SP-49 (cell line): Measurements from ENCODE around the genes AFM, CXCL3 and PPEF2.

- PRO-cap: no peak
These were observed 81.2 kb downstream of the ANKRD17 start for GRCh38 chr4:73176971-73178234.

DNA sequence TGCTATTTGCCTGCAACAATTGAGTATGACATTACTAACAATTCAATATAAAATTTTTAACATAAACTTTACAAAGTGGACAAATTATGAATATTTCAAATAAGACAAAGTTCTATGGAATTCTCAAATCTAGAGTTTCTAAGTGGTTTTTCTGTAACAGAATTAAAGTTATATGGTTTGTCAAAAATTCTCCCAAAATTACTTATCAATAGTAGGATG lies 72.1 kb downstream of the ANKRD17 start:
- PRO-cap: no peak

DNA sequence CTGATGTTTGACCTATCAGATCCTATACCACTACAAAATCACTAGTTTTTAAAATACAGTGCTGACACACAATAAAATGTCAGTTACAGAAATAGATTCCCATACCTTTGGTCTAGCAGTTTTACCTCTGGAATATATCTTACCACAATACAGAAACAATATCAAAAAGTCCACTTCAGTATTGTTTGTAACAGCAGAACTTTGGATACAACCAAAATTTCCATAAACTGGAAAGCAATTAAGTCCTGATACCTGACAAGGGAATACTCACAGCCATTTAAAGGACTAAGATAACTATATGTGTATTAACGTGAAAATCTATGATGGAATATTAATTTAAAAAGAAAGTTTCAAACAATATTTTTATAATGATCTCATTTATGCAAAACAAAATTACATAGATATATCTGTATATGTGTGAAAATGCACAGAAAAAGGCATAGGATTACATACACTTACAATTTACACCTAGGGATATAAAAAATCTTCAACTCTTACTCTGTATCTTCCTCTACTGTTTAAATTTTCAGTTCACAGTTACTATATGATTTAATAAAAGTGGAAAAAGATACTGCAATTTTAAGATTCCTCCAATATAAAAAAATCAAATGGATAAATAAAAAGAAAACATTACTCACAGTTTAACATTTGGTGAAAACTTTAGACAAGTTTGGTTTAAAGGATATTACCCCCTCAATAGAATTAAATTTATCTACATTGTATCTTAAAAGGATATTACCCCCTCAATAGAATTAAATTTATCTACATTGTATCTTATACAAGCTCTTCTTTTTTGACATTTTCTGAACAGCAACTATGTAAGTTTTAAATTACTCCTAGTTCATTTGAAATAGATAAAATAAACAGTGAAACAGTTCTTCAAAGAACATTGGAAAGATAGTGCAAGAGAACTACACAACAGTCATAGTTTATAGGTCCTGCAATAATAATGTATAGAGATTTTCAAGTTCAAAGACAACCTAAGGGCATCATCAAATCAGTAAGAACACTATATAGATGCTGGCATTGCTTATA lies 19.1 kb downstream of the ANKRD17 start:
- PRO-cap: no peak

- PRO-cap: no peak
These were observed 16.2 kb upstream of the ANKRD17 start for GRCh38 chr4:73274776-73275215.

GRCh38 chr4:73481644-73482093 lies at the start of gene AFM:
TSS of gene AFM (plus strand) at chr4:73481745.
- PRO-cap: no peak

GRCh38 chr4:73617279-73617666 lies 3.0 kb downstream of the RASSF6 start:
- PRO-cap: no peak

- PRO-cap: no peak
These were observed 49.9 kb upstream of the RASSF6 start for GRCh38 chr4:73670188-73670480.

DNA sequence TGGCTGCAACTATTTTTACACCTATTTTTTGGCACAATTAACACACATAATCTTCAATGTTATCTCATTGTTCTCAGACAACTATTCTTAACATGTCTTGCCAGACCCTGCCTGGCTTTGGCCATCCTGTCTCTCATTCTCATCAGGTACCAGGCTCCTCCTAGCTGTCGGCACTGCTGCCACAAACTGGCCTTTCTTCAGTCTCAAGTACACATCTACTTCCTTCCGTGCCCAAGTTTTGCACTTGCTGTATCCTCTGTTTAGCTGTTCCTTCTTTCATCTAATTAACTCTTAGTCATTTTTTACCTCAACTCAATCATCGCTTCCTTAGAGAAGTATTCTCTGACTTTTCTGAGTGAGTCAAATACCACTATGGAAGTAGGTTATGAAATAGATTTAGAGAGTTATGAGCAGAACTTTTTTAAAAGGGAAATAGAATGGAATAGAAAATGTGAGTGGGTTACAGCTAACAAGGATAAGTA lies 19.7 kb downstream of the CXCL3 start:
- PRO-cap: no peak

DNA sequence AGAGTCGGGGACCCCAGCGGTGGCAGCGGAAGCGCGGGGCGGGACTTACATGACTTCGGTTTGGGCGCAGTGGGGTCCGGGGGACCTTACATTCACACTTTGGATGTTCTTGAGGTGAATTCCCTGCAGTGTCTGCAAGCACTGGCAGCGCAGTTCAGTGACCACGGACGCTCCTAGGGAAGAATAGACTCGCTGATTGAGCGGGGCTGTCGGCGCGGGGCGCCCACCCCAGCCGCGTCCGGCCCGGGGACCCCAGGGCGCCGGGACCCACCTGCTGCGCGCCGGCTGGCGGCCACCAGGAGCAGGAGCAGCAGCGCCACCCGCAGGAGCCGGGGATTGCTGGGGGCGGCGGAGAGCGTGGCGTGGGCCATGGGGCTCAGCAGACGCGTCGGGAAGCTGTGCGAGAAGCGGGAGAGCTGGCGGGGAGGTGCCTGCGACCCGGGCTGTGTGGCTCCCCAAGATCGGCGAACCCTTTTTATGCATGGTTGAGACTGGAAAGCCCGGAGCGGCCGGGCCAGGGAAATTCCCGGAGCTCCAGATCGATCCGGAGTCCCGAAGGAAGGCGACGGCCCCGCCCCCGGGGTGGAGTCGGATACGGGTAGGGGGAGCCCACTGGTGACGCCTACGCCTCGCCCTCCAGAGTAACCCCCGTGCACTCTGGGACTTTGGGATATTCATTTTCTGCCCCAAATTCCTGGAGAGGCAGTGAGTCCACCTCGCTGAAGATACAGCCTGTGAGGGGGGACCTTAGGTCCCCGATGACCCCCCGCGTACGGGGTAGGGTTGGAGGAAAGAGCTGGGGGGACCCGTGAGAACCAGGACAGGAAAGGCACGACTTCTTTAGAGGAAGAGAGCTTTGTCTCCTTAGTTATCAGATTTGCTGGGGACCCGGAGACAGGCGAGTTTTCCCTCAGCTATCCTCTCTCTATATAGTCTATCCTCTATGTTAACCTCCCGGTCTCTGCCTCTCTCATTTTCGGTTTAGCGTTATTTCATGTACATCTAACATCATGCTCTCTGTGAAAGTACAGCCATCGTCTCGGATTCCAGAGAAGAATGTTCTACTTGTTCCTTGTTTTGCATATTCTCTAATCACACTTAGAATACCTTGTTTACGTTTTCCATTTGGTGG lies at the start of gene CXCL3:
TSS of gene CXCL3 (minus strand) at position 449 of the 1,132 bp plus-strand sequence.
- PRO-cap: no peak

DNA sequence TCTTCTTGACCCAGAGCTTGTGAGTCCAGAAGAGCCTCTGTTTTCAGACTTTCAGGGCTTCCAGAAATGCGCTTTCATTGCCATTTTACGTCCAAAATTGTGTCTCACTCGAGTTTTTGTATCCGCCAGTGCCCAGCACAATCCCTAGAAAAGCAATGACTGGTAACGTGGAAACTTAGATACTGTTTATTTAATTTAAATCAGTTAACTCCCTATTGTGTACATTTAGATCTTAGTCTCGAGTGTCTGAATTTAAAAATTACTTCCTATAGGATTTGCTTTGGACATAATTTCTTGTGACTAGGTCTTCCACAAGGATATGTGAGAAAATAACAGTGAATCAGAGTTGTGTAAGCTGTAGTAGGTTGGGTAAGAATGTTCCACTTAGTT lies 1.0 kb downstream of the MTHFD2L start:
- PRO-cap: no peak

- PRO-cap: no peak
These were observed 8.9 kb downstream of the MTHFD2L start for GRCh38 chr4:74166444-74167590.

GRCh38 chr4:74384698-74384979 lies 19.7 kb downstream of the EREG start:
- PRO-cap: no peak

- PRO-cap: no peak
These were observed 11.4 kb upstream of the AREG start for GRCh38 chr4:74433475-74433973.

DNA sequence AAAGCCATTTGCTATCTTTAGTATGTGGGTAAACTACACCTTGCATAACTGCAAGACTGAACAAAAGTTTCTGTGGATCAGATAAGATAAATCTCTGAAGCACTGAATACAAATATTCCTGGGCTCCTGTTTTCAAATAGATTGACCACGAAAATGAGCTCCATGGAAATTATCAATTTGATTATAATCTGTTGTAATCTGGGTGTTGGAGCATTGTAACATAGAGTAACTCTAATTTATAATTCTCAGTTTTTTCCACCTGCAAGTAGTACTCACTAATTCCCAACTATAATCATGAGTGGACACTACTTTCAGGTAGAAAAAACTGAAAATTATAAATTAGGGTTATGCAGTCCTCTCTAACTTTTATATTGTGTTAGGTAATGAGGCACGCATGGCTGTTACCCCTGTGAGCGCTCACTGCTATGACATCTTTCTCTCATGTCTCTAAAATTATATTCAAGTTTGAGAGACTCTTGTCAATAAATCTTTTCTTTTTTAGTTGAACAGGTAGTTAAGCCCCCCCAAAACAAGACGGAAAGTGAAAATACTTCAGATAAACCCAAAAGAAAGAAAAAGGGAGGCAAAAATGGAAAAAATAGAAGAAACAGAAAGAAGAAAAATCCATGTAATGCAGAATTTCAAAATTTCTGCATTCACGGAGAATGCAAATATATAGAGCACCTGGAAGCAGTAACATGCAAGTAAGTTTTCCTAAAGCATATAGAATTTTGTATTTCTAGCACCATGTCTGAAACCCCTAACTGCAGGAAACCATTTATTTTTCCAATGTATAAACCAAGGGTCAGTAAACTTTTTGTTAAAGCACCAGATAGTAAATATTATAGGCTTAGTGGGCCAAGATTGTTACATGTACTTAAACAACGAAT lies 3.9 kb downstream of the AREG start:
- PRO-cap: no peak

DNA sequence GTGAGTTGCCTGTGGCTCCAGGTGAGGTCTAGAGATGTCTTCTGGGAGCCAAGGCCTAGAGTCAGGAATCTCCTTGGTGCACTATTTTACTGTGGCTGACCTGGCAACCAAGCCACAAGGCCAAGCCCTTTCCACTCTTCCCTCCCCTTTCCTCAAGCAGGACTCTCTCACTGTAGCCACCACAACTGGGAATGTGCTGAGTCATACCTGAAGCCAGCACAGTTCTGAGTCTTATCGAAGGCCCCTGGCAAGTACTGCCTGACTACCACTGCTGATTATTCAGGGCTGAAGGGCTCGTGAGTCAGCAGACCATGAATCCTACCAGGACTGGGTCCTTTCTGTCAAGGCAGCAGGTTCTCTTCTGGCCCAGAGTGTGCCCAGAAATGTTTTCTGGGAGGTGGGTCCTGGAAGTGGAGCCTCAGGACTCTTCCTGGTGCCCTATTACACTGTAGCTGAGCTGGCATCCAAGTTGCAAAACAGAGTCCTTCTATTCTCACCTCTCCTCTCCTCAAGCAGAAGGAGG lies 111.6 kb downstream of the BTC start:
- PRO-cap: no peak

GRCh38 chr4:75328009-75328704 lies 186.0 kb downstream of the RCHY1 start:
- PRO-cap: no peak

DNA sequence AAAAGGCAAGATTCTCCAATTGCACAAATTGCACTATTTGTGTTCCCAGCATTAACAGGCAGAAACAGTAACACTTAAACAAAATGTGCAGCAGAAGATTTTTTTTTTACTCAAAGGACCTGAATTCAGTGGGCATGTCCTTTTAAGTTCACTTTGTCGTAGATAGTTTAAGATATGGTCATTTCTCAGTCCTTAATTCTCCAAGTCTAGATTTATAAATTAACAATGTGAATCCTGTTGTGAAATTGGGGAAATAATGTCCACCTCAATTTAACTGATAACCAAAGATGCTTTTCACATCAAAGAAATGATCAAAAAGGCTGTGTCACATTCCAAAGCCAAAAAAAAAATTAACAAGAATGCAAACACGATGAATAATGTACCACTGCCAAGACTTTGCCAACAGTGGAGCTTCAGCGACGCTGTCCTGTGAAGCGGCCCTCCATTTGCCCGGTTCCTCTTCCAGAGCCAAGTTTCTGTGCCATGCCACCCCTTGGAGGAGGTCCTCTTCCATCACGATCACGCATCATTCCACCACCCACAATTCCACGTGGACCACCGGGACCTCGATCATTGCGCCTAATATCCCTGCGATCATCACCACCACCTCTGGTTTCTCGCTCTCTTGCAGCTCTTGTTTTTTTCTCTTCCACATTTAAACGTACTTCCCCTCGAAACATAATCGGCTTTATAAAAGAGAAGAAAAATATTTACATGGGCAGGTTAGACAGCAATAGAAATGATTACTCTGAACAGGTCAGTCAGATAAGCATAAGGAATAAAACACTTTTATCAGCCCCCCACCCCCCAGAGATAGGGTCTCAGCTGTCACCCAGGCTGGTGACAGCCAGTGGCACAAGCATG lies 14.9 kb upstream of the CDKL2 start:
- PRO-cap: no peak

DNA sequence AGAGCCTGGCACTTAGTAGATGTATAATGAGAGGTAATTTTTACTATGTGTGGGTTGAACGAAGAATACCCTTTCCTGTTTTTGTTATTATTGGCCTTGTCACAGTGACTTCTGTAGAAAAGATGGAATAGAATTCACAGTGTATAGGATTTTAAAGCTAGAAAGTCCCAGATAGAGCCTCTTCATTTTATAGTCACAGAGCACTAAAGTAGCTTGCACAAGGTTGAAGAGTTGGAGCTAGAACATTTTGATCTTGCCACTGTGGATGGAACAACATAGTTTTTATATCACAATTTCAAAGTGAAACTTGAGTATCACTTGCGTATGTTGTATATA lies 2.6 kb downstream of the USO1 start:
- PRO-cap: no peak

- PRO-cap: no peak
These were observed at the start of gene PPEF2 for GRCh38 chr4:75902309-75902867. TSS of gene PPEF2 (minus strand) at chr4:75902452.

DNA sequence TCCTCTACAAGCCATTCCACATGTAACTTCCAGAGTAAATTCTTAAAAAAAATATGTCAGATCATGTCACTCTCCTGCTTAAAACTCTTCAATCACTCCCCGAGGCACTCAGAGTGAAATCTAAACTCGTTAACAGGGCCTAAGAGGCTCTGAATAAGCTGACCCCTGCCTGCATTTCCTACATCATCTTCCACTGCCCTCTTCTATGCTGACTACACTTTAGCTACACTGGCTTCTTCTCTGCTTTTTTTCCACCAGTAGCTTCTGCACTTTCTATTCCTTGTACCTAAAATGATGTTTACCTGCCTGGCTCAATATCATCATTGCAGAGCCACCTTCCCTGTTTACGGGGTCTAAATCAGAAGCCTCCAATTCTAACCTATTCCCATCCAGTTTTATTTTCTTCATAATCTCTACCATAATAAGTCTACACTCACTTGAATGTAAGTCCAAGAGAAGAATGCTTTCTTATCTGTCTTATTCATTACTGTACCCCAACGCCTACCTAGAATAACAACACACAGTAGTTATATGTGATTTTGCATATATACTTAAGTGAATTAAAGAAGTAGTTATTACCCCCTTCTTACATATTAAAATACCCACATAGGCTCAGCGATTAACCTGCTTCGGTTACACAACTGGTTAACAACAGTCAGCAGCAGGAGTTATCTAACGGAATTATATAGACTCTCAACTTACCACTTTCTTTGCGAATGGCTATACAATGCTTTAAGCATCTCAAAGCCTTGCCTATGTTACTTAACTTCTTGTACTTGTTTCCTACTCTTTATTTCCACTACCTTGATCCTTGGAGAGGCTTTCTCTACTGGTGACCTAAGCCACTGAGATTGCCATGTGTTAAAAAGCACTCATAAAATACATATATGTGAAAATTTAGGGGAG lies 1.5 kb downstream of the SDAD1 start:
- PRO-cap: no peak